BJ (cell line): ENCODE measurements around the gene ITPRIPL2.

DNA sequence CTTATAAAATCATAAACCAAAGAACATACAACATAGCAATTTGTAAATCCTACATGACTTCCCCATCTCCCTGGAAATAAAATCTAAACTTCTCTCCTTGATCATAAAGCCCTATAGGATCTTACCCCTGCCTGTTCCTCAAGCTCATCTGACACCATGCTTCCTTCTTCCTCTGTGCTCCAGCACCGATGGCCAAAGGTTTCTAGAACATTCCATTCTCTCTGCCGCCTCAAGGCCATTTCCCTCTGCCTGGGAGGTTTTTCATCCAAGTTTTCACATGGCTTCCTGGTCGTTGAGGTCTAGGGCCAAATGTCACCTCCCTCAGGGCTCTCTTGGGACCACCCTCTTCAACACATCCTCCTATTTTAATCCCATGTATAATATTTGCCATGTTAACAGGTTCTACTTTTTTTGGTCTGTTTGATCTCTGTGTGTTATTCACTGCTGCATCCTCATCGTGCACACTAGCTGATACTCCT is 78.7 kb downstream of the XYLT1 start:
- CAGE, long polyA plus RNA, result no peak
- RRBS, result no CpG with 5 or more reads among the region's 4 CpGs

DNA sequence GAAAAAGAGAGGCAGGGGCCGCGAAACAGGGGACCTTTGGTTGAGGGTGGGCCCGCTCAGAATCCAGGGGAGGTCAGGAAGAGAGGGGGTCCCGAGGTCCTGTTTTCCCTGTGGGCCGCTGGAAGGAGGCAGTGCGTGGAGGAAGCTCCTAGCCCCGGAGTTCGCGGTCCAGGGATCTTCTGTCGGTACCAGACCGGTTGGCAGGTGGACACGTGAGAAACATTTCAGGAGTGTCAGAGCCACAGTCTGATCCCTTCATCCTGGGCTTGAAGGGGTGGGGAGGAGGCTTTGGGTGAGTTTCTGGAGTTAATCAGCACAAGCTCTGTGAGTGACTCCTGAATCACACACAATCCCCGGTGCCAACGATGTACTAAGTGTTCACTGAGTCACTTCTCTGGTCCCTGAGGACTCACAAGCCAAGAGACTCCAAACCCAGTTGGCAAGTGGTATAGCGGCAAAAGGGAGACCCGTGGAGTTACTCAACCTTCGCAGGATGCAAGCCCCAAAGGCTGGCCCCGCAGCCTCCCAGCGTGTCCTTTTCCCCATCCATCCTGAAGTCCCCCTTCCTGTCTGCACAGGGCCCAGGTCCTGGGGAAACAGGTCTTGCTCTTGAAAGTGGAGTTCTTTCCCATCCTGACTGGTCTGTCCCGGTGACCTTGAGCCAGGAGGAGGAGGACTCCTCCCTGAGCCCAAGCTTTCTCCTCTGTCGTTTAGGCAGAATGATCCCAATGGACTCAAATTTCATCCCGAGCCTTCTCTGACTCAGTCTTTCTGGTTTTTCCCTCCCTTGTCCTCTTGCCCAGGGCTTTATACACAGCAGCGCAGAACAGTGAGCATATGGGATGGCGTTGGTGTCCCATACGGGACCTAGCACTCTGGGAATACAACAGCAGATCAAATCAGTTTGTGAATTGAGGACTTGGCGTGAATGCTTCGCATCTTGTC is 650 bp upstream of the XYLT1 start:
- CAGE, long polyA plus RNA, result no peak
- RRBS, result no CpG with 5 or more reads among the region's 27 CpGs

DNA sequence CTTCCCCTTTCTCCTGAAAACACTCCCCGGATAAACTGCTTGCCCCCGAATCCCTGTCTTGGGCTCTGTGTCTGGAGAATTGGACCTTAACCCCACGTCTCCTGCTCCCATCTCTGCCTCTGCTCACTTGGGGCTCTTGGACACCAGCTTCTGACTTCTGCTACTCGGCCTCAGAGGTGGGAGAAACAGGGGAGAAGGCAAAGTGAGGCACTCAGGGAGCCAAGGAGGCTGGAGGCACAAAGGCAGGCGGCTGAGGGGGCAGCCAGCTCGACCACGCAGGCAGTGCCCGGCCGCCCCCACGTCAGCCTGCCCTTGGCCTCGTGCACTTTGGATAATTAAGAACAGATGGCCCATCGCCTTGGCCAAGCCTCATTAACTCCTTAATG is 364.3 kb downstream of the NPIPA8 start:
- CAGE, long polyA plus RNA, result no peak
- RRBS, result 0% methylated on average over 4 of the region's 12 CpGs

GRCh38 chr16:18535290-18535791 is 26.6 kb downstream of the NOMO2 start:
- CAGE, long polyA plus RNA, result no peak
- RRBS, result no CpG with 5 or more reads among the region's 7 CpGs

DNA sequence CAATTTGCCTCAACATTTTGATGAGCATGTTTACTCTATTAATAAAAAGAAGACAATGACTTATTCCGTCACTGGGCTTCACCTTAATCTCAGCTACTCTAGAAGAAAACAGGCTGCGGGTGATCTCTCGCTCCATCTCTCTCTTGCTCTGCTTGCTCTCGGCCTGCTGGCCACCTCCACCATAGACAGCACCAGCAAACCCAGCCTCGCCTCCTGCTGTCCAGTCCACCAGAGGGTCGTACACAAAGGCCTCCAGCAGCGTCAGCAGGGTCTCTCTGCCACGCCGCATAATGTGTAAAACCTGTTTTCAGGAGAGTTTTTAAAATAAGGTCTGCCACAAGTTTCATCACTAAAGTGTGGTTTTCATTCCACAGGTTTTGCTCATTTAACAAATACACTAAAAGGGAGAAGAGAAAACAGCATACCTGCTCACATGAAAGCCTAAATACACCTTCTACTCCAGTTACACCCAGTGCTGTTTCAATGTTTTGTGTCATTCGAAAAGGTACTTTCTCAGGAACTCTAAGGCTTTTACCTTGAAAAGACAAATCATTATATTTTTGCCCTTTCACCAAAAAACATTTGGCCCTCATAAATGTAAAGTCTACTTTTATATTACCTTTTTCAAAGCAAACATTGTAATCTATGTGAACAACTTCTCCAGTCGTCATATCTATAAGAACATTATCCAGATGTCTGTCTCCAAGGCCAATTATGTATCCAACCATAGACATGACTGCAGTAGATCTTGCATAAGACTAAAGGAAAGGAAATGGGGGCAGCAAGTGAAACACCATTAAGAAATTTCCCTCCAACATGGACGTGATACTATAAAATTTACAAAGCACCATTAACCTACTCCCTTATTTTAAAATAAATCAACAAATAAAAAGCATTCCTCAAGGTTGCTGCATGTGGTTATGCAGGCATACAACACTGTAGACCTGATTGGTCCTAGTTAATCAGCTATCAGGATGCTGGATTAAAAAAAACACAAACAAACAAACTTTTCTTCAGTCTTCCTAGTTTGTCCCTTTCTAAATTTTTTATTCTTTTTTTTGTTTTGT is 36.9 kb upstream of the ARL6IP1 start:
- CAGE, long polyA plus RNA, result no peak
- RRBS, result no CpG with 5 or more reads among the region's 12 CpGs

GRCh38 chr16:18849766-18850690 is 48.7 kb upstream of the ARL6IP1 start:
- CAGE, long polyA plus RNA, result no peak
- RRBS, result no CpG with 5 or more reads among the region's 8 CpGs

GRCh38 chr16:19113428-19114317 is at the start of gene ITPRIPL2:
ITPRIPL2 (plus strand) TSS chr16:19113964.
- CAGE, long polyA plus RNA, result no peak
- RRBS, result under 1% methylated on average over 23 of the region's 73 CpGs

- CAGE, long polyA plus RNA, result no peak
- RRBS, result no CpG with 5 or more reads among the region's 12 CpGs
These were observed 17.2 kb downstream of the ITPRIPL2 start for GRCh38 chr16:19130617-19131659.

DNA sequence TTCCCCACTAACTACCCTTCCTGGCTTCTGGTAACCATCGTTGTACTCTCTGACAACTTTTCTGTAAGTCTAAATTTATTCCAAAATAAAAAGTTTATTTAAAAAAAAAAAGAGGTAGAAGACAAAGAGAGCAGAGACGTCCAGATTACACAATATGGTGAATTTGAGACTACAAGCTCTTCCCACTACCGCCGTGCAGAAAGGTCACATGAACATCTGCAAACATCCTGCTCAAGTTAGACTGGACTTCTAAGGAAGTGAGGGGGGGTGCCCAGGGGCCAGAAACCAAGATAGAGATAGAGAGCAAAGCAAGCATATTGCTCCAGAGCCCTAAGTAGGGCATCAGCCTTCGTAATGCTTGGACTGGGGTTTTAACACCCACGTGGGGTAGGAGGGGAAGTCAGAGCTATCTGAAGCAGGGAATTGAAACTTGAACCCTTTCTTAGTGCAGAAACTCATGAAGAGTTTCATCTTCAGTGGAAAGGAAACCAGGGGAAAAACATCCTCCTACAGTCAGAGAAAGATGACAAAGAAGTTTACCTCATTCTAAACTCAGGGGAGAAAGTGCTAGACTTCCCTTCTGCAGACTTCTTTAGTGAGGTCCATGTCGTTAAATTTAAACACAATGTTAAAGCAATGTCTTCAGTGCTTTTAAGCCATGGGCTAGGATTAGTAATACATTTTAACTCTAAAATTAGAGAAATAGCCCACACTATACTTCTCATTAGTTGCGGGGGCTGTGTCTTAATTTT is 8.7 kb downstream of the CLEC19A start:
- CAGE, long polyA plus RNA, result no peak
- RRBS, result no CpG with 5 or more reads among the region's 8 CpGs

- CAGE, long polyA plus RNA, result no peak
- RRBS, result no CpG with 5 or more reads among the region's 2 CpGs
These were observed 33.0 kb upstream of the TMC5 start for GRCh38 chr16:19384734-19385091.

GRCh38 chr16:19555832-19556588 is 507 bp downstream of the VPS35L start:
- CAGE, long polyA plus RNA, result no peak
- RRBS, result no CpG with 5 or more reads among the region's 26 CpGs

- CAGE, long polyA plus RNA, result no peak
- RRBS, result no CpG with 5 or more reads among the region's 9 CpGs
These were observed 13.5 kb downstream of the KNOP1 start for GRCh38 chr16:19704534-19704858.

GRCh38 chr16:19718641-19719123 is 611 bp downstream of the IQCK start:
- CAGE, long polyA plus RNA, result no peak
- RRBS, result no CpG with 5 or more reads among the region's 22 CpGs

DNA sequence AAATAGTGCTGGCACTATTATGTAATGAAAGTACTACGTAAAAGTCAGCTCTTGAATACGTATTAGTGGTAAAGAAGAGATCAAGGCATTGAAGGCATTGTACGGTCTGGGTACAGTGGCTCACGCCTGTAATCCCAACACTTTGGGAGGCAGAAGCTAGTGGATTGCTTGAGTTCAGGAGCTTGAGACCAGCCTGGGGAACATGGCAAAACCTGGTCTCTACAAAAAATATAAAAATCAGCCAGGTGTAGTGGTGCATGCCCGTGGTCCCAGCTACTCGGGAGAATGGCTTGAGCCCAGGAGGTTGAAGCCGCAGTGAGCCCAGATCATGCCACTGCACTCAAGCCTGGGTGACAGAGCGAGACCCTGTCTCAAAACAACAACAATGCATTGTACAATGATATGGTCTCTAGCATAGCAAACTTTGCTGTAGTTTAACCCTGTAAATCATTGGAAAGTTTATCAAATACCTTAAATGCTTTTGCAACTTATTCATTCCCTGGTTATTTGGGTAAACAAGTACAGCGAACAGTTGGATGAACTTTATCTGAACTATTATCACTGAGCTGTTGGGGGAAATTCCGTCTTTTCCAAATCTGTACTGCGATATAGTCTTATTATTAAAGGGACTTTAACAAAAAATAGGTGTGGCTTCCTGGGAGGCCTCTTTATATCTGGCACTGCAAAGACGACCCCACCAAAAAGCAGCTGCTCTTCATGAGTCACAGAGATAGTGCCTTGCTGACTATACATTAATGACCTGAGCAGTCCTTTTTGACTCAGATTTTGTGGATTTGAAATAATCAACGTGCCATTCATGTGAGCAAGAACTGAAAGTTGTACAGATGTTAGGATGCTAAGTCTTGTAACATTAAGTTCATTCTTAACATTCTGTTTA is 73.5 kb downstream of the GPRC5B start:
- CAGE, long polyA plus RNA, result no peak
- RRBS, result no CpG with 5 or more reads among the region's 13 CpGs

DNA sequence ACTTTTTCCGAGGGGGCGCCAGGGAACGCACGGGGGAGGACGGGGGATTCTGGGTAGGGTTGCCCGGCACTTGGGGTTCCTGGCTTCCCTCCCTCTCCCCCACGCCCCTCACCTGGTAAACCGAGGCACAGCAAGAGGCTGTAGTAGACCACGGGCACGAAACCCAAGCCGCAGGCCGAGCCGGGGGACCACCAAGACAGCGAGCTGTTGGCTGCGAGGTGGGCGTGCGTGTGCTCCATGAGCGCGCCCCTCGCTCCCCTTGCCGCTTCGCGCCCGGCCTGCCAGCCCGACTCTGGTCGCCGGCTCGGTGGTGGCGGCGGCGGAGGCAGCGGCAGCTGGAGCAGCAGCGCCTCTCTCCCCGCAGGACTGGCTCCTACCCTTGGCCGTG is 318 bp downstream of the GPR139 start:
- CAGE, long polyA plus RNA, result no peak
- RRBS, result 5% methylated on average over 15 of the region's 35 CpGs

DNA sequence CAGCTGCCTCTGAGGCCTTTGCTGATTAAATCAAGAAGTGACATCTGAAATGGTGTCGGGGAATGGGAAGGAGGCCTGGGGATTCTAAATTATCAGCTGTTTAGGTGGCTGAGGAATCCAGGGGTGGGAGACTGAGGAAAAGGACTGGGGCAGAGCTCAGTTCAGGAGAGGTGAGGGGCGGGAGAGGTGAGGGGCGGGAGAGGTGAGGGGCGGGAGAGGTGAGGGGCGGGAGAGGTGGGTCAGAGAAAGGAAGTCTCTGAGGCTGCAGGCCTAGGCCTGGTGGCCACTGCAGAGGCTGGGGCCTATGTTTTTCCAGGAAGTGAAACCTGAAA is 332 bp downstream of the ACSM5 start:
- CAGE, long polyA plus RNA, result no peak
- RRBS, result no CpG with 5 or more reads among the region's 5 CpGs

GRCh38 chr16:20439781-20440230 is 11.5 kb upstream of the ACSM2A start:
- CAGE, long polyA plus RNA, result no peak
- RRBS, result no CpG with 5 or more reads among the region's 3 CpGs

GRCh38 chr16:20574554-20574943 is 1.6 kb downstream of the ACSM2B start:
- CAGE, long polyA plus RNA, result no peak
- RRBS, result no CpG with 5 or more reads among the region's 3 CpGs

GRCh38 chr16:20586032-20586525 is 9.9 kb upstream of the ACSM2B start:
- CAGE, long polyA plus RNA, result no peak
- RRBS, result no CpG with 5 or more reads among the region's 6 CpGs

- CAGE, long polyA plus RNA, result no peak
- RRBS, result no CpG with 5 or more reads among the region's 5 CpGs
These were observed 23.1 kb downstream of the ACSM1 start for GRCh38 chr16:20674323-20674928.